Vein endothelial cell (primary cell): ENCODE results near the genes OLAH and C1QL3.

- CAGE, long polyA plus RNA, result no peak
Measured at GRCh38 chr10:14074272-14074565, 256.5 kb downstream of the FRMD4A start.

DNA sequence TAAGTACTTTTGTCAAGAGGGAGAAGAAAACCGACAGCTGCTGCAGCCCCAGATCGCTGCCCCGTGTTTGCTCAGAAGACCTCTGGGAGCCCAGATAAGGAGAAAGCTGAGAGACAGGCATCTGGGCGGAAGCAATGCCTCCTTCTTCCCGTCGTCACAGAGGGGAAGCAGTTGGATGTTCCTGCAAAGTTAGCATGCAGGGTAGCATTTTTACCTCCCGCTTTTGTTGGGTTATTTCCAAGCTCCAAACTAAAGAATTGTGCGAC, 149.5 kb downstream of the FRMD4A start:
- CAGE, long polyA plus RNA, result no peak

- CAGE, long polyA plus RNA, result no peak
Measured at GRCh38 chr10:14185415-14186032, 145.2 kb downstream of the FRMD4A start.

DNA sequence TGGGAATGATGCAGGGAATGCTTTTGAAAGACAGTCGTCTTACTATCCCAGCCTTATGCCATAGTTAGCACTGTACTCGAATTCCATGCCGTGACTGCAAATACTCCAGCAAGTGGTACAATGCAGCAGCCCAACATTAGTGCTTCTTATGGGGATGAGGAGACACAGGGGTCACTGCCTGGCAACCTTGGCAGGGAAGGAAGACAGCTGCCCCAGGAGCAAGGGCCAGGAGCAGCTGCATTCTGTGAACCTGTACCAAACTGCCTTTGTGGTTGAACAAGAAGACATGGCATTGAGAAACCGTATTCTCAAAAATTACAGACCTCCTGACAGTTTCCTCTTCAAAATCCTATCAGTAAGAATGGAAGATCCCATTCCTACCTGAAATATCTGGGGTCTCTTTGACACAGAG, 48.9 kb upstream of the FRMD4A start:
- CAGE, long polyA plus RNA, result no peak

DNA sequence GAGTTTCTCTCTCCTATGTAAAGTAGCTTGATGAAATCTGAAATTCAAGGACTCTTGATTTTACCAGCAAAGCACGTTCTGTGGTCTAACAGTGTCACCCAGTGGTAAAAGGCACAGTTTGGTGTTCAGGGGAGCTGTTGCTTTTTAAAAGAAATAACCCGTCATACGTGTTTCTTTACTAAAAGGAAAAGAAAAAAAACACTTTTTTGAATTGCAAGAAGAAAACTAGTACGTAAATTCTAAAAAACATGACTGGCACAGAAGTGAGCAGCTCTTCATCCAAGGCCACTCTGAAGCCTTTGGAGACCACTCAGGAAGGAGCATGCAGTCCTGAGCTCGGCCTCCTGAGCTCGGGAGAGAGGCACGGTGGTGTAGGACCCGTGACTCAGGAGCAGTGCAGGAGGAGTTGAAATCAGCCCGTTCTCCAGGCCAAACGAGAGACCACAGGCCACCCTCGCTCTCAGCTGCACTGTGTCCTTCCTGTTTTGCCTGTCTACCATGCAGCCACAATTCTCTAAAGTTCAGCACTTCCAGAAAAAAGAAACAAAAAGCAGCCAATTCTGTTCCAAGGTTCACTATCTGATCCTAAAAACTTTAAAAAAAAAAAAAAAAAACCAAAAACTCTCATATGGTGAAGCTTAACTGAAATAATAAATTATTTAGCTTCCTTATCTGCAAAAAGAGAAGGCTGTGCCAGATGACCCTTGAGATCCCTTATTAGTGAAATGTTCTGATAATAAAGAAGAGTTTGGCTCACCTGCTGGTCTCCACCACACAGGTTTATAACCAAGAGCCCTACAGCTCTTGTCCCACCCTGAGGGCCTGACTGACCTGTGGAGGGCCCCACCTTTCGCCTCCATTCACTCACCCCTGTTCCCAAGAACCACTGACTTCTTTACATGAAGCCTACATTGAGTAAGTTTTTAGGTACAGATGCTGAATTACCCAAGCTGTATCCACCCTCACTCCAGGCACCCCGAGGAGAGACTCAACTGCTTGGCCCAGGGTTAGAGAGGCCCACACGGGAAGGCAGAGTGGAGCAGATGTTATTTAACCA, 212.7 kb upstream of the FRMD4A start:
- CAGE, long polyA plus RNA, result no peak

- CAGE, long polyA plus RNA, result no peak
Measured at GRCh38 chr10:14557878-14558679, 216.6 kb downstream of the FAM107B start.

GRCh38 chr10:14574221-14575077, 200.2 kb downstream of the FAM107B start:
- CAGE, long polyA plus RNA, result no peak

GRCh38 chr10:14585820-14586516, 188.7 kb downstream of the FAM107B start:
- CAGE, long polyA plus RNA, result no peak

GRCh38 chr10:14586643-14587295, 187.9 kb downstream of the FAM107B start:
- CAGE, long polyA plus RNA, result no peak

DNA sequence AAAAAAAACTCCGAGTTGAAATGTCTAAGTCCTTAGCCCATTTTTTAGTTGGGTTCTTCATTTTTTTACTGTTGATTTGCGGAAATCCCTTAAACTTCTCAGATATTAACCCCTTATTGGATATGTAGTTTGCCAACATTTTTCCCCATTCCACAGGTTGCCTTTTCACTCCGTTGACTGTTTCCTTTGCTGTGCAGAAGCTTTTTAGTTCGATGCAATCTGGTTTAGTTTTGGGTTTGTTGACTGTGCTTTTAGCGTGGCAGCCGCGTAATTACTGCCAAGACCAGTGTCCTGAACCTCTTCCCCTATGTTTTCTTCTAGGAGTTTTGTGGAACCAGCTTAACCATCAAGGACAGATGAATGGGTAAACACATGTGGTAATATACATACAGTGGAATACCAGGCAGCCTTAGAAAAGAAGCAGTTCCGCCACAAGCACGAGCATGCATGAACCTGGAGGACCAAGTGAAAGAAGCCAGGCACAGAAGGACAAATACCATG, 176.7 kb downstream of the FAM107B start:
- CAGE, long polyA plus RNA, result no peak

DNA sequence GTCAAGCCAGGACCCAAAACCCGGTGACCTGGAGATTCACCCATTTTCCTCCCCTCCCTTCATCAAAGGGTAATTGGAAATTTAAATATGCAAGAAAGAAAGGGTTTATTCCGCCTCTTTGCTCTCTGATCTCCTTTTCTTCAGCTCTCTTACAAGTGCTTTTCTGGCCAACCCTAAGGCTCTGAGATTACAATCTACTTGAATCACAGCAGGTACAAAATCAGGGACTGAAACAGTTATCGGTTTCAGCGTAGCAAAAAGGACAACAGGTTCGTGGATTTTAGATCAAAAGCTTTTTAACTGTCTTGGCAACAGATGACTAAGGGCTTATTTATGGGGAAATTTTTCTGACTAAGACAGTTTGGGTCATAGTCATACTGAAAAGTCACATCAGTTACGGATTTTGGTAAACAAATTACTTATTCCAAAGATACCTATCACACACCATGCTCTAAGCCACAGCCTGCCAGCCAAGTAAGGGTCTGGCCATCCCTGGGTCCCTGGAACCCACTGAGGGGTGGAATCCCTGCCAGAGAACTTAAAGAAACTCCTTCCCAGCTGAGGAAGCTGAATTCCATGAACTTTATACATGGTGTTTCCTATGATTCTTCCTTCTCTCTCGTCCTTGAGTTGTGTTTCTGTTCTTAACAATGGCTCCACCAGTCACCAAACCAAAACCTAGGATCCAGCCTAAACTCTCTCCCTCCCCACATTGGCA, 169.4 kb downstream of the FAM107B start:
- CAGE, long polyA plus RNA, result no peak

- CAGE, long polyA plus RNA, result no peak
Measured at GRCh38 chr10:14625399-14625847, 149.3 kb downstream of the FAM107B start.

- CAGE, long polyA plus RNA, result no peak
Measured at GRCh38 chr10:14736529-14737126, 38.1 kb downstream of the FAM107B start.

DNA sequence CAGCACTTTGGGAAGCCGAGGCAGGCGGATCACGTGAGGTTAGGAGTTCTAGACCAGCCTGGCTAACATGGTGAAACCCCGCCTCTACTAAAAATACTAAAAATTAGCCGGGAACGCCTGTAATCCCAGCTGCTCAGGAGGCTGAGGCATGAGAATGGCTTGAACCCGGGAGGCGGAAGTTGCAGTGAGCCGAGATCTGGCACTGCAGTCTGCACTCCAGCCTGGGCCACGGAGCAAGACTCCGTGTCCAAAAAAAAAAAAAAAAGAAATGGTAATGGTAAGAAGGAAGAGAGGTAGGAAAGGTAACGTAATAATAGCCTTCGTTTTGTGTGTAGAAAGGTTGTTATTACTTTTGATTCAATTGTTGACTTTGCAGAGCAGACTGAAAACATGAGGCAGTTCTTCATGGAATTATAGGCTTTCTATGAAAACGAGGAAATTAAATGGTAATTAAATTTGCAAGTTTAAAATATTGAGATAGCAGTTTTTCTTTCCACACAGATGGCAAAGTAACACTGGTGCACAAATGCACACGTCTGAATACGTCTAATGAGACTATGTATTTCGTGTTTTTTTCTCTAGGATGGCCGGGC, 1.3 kb downstream of the HSPA14 start:
- CAGE, long polyA plus RNA, result no peak

- CAGE, long polyA plus RNA, result no peak
Measured at GRCh38 chr10:15043707-15044102, at the start of gene OLAH. OLAH (plus strand) TSS chr10:15043943.

DNA sequence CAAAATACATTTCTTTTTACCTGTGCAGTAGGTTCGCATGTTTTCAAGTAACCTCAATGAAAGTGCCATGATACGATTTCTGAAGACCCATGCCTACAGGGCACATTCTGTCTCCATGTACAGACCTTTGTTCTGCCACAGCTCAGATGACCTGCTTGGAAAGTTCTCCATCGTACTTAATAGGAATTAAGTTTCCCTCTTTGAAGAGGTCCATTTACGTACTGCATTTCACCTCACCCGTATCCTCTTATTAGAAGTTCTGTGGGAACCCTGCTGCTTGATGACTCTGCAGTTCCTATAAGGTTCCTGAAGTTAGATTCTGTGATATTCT, 50.9 kb downstream of the MINDY3 start:
- CAGE, long polyA plus RNA, result no peak

- CAGE, long polyA plus RNA, result no peak
Measured at GRCh38 chr10:15856765-15857604, 3.3 kb downstream of the MINDY3 start.

DNA sequence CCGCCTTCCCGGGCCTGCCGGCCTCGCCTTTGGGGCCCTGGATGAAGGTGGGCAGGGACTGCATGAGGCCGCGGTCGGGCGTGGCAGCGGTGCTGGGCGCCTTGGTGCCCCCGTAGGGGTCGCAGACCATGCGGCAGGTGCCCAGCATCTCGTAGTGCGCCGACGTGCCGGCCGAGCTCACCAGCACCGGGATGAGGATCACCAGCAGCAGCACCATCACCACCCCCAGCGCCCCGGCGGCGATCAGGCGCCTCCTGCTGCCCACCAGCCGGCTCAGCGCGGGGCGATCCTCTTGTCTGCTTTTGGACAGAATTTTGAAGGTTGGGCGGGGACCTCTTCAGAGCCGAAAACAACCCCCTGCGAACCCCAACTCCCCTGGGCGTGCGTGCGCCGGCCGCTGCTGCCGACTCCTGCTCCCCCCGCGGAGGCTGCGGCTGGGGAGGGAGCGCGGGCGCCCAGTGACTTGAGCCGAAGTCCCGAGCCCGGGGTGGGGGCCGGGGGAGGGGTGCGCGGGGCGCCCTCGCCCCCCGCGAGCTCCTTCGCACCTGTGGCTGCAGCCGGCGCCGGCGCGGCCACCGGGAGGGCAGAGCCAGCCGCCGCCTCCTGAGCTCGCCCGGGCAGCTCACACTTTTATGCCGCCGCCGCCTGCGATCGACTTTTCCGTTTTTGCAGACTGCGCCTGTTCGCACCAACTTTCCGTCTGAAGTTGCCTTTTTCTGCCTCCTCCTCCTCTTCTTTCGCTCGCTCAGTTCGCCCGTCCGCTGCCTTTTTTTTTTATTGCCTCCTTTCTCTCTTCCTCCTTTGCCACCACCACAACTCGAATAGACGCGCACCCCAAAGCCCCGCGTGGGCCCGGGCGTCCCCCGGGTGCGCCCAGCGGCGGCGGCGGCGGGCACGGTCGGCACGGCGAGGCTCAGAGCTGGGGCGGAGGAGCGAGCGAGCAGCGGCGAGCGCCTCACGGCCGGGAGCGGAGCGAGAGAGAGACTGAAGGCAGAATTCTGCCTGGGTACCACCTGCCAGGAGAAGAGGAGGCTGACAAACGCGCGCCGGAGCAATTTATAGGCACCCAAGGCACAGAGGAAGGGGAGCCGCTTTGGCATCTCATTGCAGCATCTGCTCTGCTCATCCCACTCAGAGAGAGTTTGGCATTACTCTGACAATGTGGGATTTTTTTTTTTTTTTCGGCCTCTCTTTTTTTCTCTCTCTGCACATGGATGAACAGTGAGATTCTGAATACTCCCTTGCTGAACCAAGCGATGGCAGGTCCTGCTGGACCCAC, at the start of gene C1QL3:
TSS of gene C1QL3 (minus strand) at position 1,031 of the 1,279 bp plus-strand sequence.
- CAGE, long polyA plus RNA, result no peak

- CAGE, long polyA plus RNA, result no peak
Measured at GRCh38 chr10:16635917-16636943, 114.6 kb upstream of the C1QL3 start.

DNA sequence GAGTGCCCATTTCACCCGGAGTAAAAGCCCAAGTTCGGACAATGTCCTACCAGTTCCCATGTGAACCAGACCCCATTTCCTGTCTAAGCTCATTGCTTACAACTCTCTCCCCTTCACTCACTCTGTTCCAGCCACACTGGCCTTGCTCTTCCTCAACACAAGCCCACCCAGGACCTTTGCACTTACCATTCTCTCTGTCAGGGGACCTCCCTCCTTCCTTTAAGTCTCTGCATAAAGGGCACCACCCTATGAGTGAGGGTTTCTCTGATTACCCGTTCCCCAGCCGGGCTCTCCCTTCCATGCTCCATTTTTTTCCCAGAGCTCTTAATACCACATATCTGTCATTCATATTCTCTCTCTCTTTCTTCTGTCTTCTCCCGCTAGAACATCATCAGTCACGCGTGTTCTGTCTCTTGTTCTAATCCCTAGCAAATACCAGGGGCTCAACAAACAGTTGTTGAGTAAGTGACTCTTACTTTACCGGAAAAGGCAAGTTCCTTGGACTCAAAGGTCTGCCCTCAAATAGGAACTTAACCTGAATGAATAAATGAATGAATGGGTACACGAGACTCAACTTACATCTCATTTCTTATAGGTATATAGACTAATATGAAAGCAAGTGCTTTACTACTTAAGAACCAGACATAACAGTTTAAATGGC, 68.5 kb downstream of the RSU1 start:
- CAGE, long polyA plus RNA, result no peak